Measurements from ENCODE around the gene UBE2L3.

GRCh38 chr22:20110742-20111848, 4.8 kb upstream of the RANBP1 start:
- RRBS, result no CpG with 5 or more reads among the region's 24 CpGs

DNA sequence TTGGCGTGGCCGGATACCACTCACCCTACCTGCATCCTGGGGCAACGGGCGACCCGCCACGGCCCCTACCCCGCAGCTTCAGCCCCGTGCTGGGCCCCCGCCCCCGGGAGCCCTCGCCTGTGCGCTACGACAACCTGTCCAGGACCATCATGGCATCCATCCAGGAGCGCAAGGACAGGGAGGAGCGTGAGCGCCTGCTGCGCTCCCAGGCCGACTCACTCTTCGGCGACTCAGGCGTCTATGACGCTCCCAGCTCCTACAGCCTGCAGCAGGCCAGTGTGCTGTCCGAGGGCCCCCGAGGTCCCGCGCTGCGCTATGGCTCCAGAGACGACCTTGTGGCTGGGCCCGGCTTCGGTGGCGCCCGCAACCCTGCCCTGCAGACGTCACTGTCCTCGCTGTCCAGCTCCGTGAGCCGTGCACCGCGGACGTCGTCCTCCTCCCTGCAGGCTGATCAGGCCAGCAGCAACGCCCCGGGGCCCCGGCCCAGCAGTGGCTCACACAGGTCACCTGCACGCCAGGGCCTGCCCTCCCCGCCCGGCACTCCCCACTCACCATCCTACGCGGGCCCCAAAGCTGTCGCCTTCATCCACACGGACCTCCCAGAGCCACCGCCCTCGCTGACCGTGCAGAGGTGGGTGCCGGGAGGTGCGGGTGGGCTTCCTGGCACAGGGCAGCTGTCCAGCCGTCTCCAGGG, 7.6 kb downstream of the CCDC188 start:
- RRBS, result 86% methylated on average over 4 of the region's 56 CpGs

DNA sequence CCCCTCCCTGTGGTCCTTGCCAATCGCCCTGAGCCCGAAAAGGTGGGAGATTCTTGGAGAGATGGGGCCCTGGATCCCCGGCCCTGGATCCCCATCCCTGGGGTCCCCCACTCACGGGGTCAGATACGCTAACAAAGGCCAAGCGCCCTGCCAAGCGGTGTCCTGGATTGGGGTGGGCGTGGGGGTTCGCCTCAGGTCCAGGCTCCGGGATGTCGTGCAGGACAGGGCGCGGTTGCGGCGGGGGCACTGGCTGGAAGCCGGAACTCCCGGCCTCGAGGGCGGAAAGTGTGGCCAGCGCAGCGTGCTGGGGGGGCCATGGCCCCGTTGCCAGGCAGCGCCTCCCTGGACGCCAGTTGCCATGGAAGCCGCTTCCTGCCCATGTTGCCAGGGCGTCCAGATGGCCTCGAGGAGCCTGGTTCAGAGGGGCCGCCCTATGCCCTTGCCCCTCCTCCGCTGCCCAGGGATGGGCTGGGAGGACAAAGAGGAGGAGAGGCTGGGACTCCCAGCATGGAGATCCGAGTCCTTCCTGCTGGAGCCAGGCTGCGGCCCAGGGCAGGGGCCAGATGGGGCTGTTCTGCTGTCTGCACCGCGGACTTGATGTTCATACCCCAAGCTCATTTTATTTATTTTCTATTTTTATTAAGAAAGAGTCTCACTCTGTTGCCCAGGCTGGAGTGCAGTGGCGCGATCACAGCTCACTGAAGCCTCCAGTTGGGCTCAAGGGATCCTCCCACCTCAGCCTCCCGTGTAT, 4.5 kb upstream of the CCDC188 start:
- RRBS, result no CpG with 5 or more reads among the region's 36 CpGs

DNA sequence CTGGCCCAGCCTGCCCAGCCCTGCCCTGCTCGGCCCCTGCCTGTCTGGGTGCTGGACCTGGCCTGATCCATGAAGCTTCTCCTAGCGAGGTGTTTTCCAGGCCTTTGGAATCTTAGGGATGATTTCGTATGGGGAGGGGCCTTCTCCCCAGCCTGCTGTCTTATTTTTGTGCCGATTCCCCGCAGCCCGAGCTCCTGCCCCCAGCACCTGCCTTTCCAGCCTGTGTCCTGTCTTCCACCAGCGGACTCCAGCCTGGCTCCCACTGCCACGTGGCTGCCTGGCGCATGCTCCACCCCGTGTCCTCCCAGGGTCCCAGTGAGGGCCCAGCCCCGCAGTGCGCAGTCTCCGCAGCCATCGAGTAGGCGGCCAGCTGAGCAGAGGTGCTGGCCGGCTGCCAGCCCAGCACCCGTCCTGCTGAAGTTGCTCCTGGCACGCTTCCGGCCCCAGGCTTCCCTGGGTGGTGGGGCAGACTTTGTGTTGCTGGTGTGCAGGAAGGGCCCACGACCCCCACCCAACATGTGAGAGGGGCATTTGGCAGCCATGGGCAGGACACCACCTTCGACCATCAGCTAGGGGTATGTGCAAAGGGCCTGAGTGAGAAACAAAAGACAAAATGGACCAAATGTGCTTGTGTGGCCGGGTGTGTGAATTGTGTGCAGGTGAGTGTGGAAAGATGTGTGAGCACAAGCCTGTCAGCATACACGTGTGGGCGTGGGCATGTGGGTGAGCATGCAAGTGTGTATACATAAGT, 56.1 kb downstream of the RTN4R start:
- RRBS, result 9% methylated on average over 4 of the region's 24 CpGs

DNA sequence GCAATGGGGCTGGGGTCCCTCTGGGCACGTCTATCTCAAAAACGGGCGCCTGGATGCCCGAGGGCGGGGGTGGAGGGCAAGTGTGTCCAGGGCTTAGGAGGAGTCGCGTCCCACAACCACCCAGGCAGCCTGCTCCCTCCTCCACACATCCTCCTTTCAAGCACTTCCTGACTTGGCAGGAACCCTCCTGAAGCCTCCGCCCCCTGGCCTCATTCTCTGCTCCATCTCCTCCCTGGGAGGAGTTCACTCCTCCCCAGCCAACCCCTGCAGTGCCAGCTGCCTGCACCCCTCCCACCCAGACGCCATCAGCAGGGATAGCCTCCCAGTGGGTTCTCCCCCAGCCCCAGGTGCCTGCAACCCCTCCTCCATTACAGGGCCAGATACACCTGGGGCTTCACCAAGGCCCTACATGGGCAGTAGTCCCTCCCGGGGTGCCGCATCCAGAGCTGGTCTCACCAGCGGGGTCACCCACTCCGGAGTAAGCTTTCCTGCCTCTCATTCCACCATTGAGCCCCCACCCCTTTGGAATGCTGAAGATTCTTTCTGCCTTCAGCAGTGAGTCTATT, 24.5 kb downstream of the RTN4R start:
- RRBS, result 75% methylated on average over 4 of the region's 13 CpGs

- RRBS, result no CpG with 5 or more reads among the region's 19 CpGs
Observed at GRCh38 chr22:20286953-20287565, 18.9 kb upstream of the RTN4R start.

DNA sequence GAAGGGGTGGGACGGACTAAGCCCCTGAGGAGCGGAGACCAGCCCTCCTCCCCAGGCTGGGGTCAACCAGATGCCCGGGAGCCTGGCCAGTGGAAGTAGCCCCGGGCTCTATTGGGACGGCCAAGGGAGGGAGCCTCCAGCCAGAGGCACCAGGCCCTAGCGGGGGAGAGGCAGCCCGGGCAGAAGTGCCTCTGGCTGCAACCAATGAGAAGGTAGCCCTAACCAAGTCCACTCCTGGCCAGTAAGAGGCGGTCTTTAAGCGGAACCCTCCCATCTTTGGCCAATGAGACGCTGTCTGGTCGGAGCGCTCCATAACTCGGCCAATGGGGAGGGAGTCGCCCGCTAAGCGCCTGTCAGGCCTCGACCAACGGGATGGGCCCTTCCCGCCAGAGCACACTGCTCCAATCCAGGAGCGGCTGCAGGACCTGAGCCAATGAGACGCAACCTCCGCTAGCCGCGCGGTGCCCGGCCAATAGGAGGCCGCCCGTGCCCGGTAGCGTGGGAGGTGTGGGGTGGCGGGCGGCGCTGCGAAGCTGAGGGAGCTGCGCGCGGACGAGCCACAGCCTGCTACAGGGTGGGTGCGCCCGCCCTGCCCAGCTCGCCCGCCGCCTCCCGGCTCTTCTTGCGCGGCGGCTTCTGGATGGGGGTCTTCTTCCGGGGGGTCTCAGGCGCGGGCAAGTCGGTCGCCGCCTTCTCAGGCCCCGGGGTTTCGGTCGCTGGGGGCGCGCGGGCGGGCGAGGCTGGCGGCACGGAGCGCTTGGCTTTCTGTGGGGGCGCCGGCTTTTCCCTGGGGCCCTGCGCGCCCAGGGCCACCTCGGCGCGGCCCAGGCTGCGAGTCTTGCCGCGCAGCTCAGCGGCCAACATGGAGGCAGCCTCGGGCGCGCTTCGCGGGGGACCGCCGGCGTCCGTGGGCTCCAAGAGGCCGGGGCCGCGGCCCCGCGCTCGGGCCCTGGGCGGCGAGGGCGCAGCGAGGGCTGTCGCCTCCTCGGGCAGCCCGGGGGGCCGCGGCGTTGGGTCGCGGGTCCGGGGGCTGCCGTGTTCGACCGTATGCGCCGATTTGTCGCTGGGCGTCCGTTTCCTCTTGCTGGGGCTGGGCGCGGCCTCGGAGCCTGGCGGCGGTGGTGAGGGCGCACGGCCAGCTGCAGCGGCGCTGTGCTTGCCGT, 12.4 kb downstream of the SCARF2 start:
- RRBS, result 60% methylated on average over 25 of the region's 121 CpGs

GRCh38 chr22:20436963-20437410, 638 bp downstream of the SCARF2 start:
- RRBS, result 4% methylated on average over 12 of the region's 27 CpGs

- RRBS, result no CpG with 5 or more reads among the region's 8 CpGs
Observed at GRCh38 chr22:20553716-20554441, 46.5 kb downstream of the MED15 start.

- RRBS, result no CpG with 5 or more reads among the region's 30 CpGs
Observed at GRCh38 chr22:20704137-20704339, 69.9 kb upstream of the SERPIND1 start.

DNA sequence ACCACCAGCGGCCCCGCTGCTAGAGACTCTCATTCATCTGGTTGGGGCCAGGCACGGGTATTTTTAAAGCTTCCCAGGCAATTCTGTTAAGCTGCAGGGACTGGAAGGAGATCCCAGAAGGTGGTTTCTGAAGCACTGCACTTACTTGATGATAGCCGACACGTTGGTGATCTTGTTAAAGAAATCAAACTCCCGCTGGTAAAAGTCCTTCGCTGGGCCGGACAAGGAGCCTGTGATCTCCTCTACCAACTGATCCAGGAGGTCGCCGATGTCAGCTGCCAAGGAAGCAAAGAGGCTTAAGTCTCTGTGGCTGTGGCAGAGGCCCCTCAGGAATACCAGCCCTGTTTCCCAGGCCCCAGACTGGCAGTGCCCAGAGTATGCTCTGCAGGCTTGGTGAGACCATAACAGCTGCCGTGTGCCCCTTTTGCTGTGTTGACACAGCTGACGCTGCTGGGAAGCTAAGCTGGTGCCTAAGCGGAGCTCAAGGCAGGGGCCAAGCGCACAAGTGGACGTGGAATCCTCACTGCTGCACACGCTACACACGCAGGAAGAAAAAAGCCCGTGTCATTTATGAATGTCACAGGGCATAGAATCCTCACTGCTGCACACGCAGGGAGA, 55.3 kb upstream of the SERPIND1 start:
- RRBS, result no CpG with 5 or more reads among the region's 19 CpGs

GRCh38 chr22:20727315-20728000, 46.5 kb upstream of the SERPIND1 start:
- RRBS, result no CpG with 5 or more reads among the region's 20 CpGs

GRCh38 chr22:20925665-20926919, 8.9 kb downstream of the CRKL start:
- RRBS, result no CpG with 5 or more reads among the region's 11 CpGs

- RRBS, result no CpG with 5 or more reads among the region's 10 CpGs
Observed at GRCh38 chr22:20985742-20986625, 3.9 kb downstream of the LZTR1 start.

DNA sequence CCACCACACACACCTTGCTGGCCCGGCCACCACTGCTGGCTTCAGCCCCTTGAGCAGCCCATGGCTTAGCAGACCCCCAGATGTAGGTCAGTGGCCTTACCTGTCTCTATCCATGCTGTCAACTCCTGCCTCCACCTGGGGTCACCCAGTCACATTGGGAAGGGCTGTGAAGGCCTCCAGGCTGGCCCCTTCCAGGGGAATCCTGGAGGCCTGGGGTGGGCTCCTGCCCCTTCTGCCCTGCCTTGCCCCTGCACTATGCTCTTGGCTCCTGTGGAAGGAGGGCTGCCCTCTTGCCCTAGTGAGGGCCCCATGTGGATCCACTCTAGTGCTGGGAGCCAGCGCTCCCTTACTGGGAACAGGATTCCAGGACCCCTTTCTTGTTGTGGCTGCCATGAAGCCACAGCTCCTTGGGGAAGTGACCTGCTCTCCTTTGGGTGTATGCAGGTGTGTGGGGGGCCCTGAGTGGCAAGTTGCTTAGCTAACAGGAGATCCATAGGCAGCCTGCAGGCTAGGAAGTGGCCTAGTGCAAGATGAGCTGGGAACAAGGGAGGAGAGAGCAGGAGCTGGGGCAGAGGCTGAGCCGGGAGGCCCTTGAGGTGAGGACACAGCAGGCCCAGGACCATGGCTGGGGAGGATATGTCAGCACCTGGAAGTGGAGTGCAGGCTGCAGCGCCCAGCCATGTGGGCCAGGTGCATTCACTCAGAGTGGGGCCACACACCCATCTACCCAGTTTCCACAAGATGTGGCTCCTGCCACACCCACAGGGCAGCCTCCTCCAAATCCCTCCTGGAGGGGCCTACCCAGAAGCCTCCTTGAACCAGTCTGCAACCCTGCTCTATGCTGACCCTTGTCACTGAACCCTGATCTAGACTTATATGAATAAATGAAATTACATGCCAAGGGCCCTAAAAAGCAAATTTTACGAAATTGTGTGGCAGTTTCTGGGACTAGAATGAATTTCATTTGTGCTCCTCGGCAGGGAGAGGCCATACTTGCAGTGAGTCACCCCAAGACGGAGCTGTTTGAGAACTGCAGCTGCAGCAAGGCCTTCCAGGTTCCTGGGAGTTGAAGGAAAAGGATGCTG, 3.5 kb downstream of the THAP7 start:
- RRBS, result no CpG with 5 or more reads among the region's 7 CpGs

DNA sequence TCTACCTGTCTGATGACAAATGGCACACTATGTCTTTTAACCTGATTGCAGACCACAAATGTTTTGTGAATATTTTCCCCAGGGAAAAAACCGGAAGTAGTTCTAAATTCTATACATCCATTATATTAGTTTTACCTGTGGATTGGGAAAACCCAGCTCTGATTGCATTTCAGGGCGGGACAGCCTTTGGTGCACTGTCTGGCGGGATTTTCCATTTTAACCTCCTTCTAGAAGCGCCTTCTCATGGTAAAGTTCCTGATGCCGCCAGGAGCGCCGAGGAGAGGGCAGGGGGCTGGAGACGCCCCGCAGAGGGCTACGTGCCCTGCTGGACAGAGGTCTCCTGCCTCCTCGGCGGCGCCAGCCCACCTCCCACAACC, 1.3 kb upstream of the P2RX6 start:
- RRBS, result no CpG with 5 or more reads among the region's 13 CpGs

DNA sequence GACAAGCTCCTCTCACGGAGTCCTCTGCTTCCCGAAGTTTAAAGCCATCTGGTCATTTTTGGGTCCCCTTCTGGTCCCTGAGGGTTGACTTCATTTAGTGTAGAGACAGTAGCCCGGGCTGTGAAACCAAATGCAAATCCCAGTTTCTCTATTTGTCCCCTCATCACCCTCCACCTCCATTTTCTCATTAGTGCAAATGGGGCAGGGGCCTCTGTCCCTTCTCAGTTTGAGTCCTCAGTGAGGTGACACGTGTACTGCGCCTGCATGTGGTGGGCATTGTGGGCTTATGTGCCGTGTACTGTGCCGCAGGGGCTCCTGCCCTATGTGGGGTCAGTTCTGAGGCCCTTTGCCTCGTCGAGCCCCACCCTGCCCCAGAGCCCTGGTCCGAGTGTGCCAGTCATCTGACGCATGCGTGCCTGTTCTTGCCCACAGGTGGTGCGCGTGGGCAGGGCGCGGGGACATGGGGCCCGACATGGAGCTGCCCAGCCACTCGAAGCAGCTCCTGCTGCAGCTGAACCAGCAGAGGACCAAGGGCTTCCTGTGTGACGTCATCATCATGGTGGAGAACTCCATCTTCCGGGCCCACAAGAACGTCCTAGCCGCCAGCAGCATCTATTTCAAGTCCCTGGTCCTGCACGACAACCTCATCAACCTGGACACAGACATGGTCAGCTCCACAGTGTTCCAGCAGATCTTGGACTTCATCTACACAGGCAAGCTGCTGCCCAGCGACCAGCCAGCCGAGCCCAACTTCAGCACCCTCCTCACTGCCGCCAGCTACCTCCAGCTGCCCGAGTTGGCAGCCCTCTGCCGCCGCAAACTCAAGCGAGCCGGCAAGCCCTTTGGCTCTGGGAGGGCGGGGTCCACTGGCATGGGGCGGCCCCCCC, 22.5 kb upstream of the TMEM191C start:
- RRBS, result no CpG with 5 or more reads among the region's 33 CpGs

GRCh38 chr22:21567438-21567982, at the start of gene UBE2L3:
Gene UBE2L3, plus strand, starts transcription at chr22:21567714.
- RRBS, result no CpG with 5 or more reads among the region's 46 CpGs

DNA sequence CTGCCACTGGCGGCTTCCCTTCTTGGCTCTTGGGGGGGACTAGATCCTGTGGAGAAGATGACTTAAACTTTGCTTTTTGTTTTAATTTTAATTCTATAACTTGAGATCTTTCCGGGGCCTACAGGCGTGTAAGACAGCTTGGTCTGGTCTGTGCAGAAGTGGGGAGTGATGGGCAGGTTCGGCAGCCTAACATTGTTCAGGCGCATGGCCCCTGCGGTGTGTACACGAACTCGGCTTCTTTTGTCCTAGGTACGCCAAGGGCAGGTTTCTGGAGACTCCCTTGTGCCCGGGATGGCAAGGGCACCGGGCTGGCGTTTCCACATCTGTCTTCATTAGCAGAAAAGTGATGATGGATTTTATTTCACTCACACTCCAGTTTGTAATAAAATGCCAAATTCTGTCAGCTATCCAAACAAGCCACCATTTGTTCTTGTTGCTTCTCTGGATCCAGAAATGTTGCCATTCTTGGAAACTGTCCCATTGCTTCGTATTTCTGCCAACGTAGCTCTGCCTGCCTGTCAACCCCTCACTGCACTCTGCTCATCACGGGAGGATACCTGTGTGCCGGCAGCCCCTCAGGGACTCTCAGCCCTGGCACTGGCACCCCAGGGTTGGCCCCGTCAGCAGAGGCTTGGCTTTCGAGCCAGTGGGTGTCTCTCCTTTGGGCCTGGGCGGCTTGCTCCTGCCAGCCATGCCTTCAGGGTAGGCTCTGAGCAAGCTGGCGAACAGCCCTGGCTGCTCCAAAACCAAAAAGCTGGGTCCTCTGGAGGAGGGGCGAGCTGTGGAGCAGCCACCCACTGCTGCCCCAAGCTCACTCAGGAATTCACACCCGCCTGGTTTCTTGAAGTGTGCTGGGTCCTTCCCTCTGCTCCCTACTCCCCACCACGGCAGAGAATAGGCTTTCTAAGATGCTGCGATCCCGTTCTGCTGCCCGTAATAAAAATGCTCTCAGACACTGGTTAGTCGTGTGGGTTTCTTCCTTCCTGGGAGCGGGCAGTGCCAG, 6.4 kb downstream of the YDJC start:
- RRBS, result no CpG with 5 or more reads among the region's 28 CpGs

DNA sequence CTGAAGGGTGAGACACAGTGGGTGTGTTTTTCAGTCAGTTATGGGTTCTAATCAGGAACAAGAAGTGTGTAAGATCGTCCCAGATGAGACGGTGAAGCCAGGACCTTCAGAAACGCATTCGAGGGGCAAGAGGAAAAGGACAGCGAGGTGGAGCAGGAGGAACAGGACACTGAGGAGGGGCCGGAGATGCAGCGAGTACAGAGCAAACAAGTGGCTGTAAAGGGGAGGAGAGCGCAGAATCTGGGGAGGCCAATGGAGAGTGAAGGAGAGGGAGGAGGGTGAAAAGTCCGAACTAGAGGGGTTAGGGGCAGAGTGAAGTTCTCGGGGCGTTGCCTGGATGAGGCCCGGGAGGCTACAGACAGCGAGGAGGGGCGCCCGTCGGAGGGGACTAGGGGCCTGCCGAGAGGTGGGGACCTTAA, 8.8 kb upstream of the PPIL2 start:
- RRBS, result 10% methylated on average over 5 of the region's 17 CpGs

All from epidermal melanocyte (primary cell).